Zone of skin (tissue), 1 donor: ENCODE results near the genes ZBTB11 and CBLB.

DNA sequence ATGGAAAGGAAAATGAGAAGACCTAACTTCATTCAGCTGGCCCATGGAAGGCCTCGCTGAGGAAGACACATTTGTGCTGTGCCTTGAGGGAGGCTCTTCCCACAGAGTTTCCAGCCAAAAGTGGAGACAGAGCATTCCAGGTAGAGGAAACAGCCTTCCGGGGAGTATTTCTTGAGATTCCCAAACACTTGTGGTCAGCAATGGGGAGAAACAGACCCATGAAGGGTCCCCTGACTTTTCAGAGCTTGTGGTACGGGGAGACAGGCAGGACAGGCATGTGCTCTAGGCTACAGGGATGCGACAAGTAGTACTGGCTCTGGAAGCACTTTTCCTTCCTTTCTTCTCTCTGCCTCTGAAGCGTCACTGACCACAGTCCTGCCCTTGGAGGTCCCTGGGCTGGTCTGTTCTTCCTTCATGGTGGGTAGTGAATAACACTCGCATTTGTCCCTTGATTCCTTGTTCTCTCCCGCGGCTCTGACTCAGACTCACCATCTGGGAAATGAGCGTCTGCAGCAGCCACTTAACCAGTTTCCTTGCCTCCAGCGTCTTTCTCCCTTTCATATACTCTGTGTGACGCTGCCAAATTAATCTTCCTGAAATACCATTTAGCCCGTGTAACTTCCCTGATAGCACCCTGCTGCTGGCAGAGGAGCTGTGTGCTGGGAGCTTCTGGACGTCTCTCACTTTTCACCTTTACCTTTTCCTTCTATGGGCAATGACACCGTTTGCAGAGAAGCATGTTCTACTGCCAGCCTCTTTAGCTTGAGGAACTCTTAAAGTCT, 33.3 kb downstream of the TMEM45A start:
- RRBS, result no CpG with 5 or more reads among the region's 14 CpGs

GRCh38 chr3:100561487-100562158, 47.8 kb upstream of the ADGRG7 start:
- RRBS, result no CpG with 5 or more reads among the region's 7 CpGs

DNA sequence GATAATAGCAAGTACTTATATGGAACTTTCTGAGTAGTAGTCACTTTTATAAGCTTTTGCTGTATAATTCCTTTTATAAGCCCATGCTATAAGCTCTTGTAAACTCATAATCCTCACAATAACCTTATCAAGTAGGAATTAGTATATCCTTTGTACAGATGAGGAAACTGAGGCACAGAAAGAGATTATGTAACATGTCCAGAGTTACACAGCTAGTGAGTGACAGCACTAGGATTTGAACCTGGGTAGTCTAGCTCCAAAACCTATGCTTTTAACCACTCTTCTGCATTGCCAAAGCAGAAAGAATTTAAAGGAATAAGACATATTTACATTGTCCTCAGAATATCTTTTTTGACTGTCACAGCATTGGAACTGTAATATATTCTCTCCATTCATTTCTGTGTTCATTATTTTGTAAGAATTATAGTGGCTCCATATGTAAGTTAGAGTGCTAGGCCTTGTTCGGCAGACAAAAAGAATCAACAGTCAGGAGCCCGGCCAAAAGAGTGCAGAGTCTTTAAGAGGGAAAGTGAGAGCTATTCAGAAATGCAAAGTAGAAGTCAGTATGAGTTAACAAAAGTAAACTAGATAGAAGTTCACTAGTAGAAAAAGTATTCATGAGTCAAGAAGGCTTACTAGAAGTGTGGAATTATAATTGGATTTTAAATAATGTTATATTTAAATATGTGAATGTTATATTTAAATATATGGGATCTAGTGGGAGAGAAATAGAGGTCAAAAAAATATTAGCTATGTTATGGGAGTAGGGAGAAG, 26.2 kb downstream of the TFG start:
- RRBS, result no CpG with 5 or more reads among the region's 2 CpGs

GRCh38 chr3:100982580-100983114, 10.6 kb downstream of the ABI3BP start:
- RRBS, result no CpG with 5 or more reads among the region's 4 CpGs

DNA sequence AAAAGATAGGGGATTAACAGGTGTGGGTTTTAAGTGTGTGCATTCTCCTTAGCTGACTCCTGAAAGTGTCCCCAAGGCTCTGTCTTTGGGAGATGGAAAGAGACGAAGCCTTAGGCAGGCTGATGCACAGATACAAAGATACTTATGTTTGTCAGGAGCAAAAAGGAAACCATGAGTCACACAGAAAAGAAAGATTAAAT, 23.8 kb upstream of the ABI3BP start:
- RRBS, result no CpG with 5 or more reads among the region's 1 CpG

DNA sequence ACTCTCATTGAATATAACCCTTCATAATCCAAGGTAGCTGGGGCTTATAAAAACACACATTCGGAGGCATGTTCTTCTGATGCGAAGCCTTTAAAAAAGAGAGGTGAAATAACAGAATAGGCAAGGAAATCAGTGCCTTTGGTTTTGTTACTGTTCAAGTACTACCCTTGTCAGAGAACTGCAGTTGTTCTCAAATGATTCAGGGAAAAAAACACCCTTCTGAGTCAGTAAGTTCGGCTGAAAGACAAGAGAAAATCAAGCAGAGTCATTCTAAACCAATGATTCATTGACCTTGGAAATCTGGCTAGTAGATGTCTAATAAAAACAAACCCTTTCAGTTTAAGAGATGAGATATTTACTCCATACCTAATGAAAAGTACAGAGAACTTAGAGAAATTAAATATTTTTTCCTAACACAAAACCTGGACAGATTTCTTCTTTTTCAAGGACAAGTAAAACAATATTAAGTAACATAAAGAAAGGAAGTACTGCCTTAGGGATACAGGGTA, 72.7 kb upstream of the ABI3BP start:
- RRBS, result no CpG with 5 or more reads among the region's 3 CpGs

DNA sequence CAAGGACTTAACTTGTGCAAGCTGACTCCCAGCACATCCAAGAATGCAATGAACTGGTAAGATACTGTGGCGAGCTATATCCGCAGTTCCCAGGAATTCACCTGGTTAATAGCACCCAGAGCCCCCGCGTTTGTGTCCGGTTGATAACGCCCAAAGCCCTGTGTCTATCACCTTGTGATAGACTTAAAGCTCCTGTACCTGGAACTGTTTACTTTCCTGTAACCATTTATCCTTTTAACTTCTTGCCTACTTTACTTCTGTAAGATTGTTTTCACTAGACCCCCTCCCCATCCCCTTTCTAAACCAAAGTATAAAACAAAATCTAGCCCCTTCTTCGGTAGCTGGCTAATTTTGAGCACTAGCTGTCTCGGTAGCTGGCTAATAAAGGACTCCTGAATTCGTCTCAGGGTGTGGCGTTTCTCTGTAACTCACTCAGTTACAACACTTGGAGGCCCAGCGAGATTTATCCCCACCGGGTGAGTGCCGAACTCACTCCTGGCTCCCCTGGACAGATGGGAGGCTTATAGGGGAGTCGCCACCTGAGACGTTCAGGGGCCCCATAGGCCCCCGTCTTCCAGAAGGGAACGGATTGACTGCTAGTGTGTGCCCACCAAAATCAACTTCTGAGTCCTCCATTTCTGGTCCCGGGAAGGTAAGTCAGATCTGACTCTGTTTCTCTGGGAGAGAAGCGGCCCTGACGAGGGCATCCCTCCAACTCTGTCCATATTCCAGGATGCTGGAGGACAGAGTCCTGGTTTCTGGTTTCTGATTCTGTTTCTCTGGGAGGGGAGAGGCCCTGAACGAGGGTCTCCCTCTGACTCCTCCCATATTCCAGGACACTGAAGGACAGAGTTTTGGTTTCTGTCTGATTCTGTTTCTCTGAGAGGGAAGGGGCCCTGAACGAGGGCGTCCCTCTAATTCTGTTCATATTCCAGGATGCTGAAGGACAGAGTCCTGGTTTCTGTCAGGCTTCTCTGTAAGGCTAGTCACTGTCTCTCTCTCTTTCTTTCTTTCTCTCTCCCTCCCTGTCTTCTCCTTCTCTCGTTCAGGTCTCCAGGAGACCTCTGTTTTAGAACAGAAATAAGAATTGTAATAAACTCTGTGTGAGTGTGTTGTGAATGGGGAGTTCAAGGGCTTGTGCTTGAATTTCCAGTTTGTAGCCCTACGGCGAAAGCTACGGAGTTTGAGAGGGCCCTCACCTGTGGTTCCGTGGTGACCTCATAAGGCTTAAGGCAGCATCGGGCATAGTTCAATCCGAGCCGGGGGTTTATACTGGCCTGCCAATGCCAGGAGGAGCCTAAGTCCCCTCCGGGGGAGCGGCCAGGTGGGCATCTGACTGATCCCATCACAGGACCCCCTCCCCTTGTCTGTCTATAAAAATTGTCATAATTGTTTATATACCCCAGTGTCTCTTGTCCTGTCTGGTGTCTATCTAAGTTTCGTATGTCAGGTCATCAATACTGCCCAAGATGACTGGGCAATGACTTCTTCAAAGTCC, 44.2 kb downstream of the ZBTB11 start:
- RRBS, result no CpG with 5 or more reads among the region's 34 CpGs

DNA sequence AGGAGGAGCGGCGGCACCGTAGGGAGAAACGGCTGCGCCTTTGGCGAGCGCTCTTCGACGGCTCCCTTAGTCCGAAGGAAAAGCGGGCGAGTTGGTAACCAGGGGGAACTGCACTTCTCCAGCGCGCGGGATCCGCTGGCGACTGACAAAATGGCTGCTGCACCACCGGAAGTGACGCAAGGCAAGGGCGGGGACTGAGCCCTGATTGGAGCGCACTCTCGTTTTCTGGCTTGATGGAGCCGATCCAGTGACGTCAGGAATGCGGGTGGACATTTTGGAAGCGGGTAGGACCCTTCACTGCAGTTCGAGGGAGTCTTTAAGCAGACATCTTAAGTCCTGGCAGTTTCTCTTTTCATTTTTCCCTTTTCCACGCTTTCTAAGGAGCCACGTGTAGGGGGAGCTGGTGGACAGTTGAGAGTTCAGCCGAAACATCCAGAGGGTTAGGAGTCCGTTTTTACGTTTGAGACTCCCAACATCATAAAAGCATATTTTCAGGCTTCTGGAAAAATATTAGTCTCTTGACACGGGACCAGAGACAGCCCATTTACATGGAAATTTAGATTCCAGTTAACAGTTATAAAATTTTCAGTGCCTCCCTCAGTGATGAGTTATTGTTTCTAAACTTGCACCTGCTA, at the start of gene ZBTB11:
TSS of gene ZBTB11 (minus strand) at position 144 of the 635 bp plus-strand sequence.
- RRBS, result no CpG with 5 or more reads among the region's 33 CpGs

DNA sequence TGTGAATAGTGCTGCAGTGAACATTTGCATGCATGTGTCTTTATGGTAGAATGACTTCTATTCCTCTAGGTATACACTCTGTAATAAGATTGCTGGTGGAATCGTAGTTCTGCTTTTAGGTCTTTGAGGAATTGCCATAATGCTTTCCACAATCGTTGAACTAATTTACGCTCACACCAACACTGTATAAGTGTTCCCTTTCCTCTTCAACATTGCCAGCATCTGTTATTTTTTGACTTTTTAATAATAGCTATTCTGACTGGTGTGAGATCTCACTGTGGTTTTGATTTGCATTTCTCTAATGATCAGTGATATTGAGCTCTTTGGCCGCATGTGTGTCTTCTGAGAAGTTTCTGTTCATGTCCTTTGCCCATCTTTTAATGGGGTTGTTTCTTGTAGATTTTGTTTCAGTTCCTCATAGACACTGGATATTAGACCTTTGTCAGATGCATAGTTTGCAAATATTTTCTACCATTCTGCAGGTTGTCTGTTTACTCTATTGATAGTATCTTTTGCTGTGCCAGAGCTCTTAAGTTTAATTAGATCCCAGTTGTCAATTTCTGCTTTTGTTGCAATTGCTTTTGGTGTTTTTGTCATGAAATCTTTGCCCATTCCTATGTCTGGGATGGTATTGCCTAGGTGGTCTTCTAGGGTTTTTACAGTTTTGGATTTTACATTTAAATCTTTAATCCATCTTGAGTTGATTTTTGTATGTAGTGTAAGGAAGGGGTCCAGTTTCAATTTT, 12.9 kb downstream of the NXPE3 start:
- RRBS, result no CpG with 5 or more reads among the region's 4 CpGs

DNA sequence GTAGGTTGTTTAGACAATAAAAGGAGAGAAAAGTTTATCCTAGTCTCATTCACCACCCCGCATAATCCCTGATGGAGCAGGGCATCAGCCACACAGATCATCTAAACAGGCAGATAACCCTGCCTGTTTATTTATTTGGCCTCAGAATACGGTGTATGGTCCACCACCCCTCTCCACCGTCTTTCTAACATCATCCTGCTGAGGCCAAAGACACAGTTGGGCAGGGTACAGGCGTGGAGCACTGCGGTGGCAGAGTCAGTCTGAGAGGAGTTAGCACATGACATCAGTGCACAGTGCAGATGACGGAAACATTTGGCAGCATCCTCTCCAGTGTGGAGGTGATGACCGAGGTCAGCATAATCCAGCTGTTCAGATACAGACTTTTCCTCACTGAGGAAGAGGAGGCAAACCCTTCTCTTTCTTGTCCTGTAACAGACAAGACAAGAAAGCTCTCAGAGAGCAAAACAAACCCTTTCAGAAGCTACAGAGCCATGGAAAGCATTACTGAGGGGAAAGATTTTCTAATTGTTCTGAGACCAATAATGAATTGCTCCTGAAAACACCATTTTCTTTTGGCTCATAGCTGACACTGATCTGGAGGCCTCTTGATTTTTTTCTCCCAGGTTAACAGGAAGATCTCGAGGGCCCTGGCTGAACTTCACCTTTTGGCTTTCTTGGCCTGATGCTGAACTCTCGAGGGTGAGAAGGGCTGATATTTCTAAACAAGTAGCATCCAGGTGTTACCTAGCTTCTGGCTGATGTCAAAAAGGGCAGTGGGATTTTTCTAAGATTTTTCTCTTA, 20.1 kb upstream of the NFKBIZ start:
- RRBS, result no CpG with 5 or more reads among the region's 9 CpGs

GRCh38 chr3:101861269-101862494, 12.4 kb downstream of the NFKBIZ start:
- RRBS, result no CpG with 5 or more reads among the region's 8 CpGs

DNA sequence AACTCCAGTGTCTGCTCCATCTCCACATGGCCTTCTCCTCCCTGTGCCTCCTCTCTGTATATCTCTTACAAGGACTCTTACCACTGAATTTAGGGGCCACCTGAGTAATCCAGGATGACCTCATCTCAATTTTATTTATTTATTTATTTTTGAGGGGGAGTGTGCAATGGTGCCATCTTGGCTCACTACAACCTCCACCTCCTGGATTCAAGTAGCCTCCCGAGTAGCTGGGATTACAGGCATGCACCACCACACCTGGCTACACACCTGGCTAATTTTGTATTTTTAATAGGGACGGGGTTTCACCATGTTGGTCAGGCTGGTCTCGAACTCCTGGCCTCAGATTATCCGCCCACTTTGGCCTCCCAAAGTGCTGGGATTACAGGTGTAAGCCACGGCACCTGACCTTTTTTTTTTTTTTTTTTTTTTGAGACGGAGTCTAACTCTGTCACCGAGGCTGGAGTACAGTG, 15.2 kb downstream of the NFKBIZ start:
- RRBS, result no CpG with 5 or more reads among the region's 7 CpGs

DNA sequence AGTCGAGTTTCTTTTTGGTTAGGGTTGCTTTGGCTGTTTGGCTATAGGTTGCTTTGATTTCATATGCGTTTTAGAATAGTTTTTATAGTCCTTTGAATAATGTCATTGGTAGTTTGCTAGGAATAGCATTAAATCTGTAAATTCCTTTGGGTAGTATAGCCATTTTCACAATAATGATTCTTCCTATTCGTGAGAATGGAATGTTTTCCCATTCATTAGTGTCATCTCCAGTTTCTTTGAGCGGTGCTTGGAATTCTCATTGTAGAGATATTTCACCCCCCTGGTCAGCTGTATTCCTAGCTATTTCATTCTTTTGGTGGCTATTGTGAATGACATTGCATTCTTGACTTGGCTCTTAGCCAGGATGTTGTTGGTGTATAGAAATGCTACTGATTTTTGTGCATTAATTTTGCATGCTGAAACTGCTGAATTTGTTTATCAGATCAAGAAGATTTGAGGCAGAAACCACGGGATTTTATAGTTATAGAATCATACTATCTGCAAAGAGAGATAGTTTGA, 690.5 kb upstream of the ALCAM start:
- RRBS, result no CpG with 5 or more reads among the region's 5 CpGs

DNA sequence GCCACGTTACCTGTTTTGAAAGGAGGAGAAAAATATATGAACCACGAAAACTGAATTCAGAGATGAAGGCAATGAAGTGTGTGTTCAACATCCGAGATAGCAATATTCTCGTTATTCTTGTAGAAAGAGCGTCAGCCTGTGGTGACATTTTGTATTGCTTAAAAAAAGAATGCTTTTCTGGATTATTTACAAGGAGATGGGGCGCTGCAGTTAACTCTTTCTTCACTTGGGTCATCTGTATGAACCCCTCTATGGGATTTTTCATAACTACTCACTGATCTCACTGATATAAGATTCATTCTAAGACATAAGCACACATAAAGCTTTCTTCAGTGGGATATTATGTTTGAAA, 3.1 kb downstream of the ALCAM start:
- RRBS, result no CpG with 5 or more reads among the region's 6 CpGs

GRCh38 chr3:105792594-105792820, 76.3 kb downstream of the CBLB start:
- RRBS, result no CpG with 5 or more reads among the region's 3 CpGs

DNA sequence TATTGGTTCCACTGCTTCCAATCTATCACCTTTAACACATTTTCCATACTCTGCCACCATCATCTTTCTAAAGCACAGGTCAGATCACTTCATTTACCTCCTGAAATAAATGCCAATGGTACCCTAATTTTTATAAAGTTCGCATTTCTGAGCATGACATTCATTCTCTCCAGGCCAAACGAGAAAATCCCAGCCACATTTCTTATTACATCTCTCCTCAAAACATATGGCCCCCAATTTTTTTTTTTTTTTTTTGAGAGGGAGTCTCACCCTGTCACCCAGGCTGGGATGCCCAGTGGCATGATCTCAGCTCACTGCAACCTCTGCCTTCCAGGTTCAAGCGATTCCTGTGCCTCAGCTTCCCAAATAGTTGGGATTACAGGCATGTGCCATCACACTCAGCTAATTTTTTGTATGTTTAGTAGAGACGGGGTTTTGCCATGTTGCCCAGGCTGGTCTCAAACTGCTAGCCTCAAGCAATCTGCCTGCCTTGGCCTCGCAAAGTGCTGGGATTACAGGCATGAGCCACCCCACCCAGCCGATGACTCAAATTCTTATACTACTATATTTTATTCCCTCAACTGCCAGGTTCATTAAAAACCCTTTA, 63.6 kb downstream of the CBLB start:
- RRBS, result no CpG with 5 or more reads among the region's 6 CpGs

- RRBS, result no CpG with 5 or more reads among the region's 1 CpG
These were observed 2.1 kb downstream of the CBLB start for GRCh38 chr3:105866563-105867223.

- RRBS, result 1% methylated on average over 13 of the region's 65 CpGs
These were observed at the start of gene CBLB for GRCh38 chr3:105868673-105869337. TSS of gene CBLB (minus strand) at chr3:105869012.

DNA sequence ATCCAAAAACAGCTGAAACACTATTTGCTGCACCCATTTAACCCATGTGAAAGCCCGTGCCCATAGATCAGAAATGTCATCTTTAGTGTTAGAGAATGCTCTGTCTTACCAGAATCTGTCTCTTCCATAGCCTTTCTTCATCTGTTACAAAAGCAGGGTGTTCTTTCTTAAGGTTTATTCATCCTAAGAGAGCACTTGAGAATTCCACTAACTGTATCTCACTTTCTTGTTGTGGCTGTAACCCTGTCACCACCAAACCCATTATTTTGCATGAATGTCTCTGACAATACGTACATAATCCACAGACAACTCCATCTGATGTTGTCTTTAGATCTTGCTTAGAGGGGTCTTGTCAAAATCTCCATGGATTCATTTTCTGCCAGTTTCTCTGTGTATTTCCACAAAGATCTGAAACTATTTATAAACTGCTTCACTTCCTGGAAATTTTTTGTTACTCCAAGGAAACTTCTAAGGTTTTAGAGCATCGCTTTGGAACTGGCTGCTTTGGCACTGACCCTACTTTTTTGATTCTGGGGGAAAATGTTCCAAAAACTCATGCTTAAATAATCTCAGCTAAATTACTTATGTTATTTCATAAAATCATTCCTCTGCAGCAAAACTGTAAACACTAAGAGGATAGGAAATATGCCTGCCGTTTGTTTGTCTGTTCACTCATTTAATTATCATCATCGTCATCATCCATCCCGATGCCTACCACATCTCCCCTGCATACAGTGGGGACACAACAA, 167.7 kb upstream of the CCDC54 start:
- RRBS, result no CpG with 5 or more reads among the region's 6 CpGs